NCI-H460 (cell line): ENCODE data around the gene MPPE1.

RAMPAGE:
- cytosol, long total RNA, result no peak
- long total RNA, result no peak
- nucleus, long total RNA, result no peak
Observed at GRCh38 chr18:9941991-9942548, 28.3 kb downstream of the VAPA start.

GRCh38 chr18:9942549-9943311 is 28.9 kb downstream of the VAPA start:
RAMPAGE:
- cytosol, long total RNA, result no peak
- long total RNA, result no peak
- nucleus, long total RNA, result no peak

GRCh38 chr18:9954666-9955926 is 41.3 kb downstream of the VAPA start:
RAMPAGE:
- cytosol, long total RNA, result no peak
- long total RNA, result no peak
- nucleus, long total RNA, result no peak

RAMPAGE:
- cytosol, long total RNA, result no peak
- long total RNA, result no peak
- nucleus, long total RNA, result no peak
Observed at GRCh38 chr18:10010342-10011051, 96.7 kb downstream of the VAPA start.

DNA sequence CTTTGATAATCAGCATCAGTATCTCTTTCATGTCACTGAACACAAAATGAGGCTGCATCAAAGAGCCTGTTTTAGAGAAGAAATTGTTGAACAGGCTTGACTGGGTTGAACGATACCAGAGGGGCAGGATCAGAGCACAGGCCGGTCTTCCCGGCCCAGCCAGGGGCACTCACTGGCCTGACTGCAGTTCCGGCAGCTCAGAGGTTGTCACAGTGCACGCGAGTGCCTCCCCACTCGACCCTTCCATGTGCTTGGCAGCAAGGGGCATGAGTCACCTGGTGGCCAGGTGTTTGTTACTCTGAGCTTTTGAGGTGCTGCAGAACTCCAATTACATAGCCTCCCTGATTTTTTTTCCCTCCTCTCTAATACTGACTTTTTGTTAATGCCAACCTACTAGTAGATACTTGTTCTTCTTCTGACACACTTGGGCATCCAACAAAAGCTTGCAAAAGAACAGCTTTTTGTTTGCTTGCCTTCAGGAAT is 121.6 kb downstream of the VAPA start:
RAMPAGE:
- cytosol, long total RNA, result no peak
- long total RNA, result no peak
- nucleus, long total RNA, result no peak

DNA sequence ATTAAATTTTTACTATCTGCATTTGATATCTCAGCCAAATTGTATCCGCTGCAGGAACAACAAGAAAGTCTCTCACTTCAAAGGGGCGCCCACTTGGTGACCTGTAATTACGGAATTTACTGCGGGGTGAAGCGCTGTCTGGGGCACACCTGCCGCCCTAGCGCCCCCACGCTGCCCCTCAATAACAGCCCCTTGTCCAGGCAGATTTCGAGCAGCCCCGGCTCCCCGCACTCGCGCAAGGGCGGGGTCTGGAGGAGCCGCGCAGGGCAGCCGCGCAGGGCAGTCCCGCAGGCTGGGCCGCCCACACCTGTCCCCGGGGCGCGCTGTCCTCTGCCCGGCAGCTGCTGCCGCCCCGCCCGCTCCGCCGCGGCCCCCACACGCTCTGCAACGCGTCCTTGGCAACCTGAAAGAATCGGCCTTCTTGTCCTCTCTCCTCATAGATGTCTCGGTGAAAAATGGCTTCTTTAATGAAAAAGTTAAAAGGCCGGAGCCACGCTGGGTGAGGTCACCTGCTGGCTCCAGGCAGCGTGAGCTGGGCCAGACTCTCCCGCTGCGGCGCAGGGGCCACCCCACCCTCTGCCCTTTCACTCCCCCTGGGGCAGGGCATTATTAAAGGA is 218.0 kb downstream of the VAPA start:
RAMPAGE:
- cytosol, long total RNA, result no peak
- long total RNA, result no peak
- nucleus, long total RNA, result no peak

DNA sequence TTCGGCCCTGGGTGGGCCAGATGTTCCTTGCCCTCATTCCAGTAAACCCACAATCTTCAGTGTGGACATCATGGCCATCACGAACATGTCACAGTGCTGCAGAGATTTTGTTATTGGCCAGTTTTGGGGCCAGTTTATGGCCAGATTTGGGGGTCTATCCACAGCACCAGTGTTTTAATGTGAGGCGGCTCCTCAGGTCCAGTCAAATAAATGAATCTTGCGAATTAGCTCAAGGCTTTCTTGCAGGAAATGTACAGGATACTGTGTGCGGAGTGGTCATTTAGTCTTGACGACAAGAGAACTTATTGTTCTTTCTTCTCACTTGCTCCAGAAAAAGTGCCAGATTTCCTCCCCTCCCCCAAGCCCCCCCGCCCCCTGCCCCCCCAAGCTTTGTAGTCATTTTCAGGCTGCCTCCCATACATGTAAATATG is 228.6 kb upstream of the APCDD1 start:
RAMPAGE:
- cytosol, long total RNA, result no peak
- long total RNA, result no peak
- nucleus, long total RNA, result no peak

RAMPAGE:
- cytosol, long total RNA, result no peak
- long total RNA, result no peak
- nucleus, long total RNA, result no peak
Observed at GRCh38 chr18:10424322-10425002, 30.0 kb upstream of the APCDD1 start.

GRCh38 chr18:10449935-10450423 is 4.5 kb upstream of the APCDD1 start:
RAMPAGE:
- cytosol, long total RNA, result no peak
- long total RNA, result no peak
- nucleus, long total RNA, result no peak

DNA sequence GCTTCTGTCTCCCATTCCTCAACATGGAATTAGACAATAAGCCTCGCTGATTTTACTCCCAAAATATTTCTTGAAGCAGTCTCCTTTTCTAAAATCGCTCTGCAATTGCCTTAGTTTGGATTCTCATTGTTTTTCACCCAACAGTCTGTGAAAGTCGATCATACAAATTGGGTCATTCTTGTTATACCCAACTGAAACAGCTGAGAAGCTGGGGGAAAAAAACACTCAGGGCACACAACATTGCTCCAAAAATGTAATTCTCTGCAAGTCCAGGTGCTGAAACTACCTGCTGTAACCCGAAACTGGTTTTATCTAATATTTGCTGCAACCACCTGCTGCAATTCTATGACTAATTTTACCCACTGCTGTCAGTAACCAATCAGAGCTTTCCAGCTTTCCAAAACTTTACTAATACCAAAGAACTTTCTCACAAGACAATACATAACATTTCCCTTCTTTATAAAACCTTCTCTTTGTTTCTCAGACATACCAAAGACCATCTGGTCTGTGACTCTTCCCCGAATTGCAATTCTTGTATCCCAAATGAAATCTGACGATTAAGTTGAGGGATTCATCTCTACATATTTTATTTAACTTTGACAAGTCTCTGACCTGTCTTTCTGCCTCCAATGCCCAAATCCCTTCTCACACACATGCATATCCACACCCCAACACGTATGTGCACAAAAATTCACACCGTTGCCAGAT is 198.4 kb downstream of the PIEZO2 start:
RAMPAGE:
- cytosol, long total RNA, result no peak
- long total RNA, result no peak
- nucleus, long total RNA, result no peak

DNA sequence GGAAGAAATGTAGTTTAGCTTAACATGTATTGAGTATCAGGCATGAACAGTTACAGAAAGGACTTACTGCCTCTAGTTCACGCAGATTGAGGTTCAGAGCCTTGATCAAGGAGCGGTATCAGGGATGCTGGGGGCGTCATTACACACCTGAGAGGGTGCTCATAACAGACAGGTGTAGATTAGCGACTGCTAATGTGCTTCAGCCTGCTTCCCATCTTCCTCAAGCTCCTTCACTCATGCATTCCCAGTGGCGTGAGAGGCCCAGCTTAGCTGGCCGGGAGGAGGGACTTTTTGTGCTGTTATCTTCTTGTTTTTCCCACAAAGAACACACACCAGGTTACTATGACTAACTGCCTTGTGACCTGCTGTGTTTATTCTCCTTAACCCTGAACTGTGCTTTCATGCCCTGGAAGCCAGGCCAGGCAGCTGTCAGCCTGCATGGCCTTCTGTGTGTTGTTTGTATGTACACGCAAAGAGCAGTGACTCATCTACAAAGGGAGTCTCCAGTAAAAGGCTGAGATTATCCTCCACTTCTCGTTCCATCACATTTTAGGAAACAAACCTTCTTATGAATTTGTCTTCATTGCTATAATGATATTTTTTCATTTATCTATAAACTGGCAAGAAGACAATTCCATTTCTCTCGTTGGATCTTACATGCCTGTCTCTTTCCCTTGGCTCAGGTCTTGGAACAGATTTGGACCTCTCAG is 143.8 kb downstream of the PIEZO2 start:
RAMPAGE:
- cytosol, long total RNA, result no peak
- long total RNA, result no peak
- nucleus, long total RNA, result no peak

DNA sequence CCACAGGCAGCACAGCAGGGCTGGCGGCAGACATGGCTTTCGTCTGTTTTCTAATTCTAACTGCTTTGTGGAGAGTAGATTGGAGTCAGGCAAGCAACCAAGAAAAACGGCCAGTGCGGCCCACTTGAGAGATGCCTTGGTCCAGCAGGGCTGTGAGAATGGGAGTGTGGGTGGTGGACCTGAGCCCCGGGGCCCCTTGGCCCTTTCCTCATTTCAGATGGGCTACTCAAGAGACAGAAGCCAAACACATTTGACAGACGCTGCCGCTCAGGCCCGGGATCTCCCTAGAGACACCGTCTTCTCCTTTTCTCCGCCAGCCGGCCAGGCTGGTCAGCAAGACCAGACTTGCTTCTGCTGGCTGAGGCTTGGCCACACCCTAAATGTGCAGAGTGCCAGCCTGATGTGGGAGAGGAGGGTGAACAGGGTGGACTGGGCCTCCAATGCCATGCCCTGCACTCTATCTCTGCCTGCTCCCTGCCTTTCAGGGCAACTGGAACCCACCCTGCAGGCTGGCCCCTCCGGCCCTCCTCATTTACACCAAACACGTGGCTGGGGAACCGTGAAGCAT is 19.5 kb upstream of the GNAL start:
RAMPAGE:
- cytosol, long total RNA, result no peak
- long total RNA, result no peak
- nucleus, long total RNA, result no peak

DNA sequence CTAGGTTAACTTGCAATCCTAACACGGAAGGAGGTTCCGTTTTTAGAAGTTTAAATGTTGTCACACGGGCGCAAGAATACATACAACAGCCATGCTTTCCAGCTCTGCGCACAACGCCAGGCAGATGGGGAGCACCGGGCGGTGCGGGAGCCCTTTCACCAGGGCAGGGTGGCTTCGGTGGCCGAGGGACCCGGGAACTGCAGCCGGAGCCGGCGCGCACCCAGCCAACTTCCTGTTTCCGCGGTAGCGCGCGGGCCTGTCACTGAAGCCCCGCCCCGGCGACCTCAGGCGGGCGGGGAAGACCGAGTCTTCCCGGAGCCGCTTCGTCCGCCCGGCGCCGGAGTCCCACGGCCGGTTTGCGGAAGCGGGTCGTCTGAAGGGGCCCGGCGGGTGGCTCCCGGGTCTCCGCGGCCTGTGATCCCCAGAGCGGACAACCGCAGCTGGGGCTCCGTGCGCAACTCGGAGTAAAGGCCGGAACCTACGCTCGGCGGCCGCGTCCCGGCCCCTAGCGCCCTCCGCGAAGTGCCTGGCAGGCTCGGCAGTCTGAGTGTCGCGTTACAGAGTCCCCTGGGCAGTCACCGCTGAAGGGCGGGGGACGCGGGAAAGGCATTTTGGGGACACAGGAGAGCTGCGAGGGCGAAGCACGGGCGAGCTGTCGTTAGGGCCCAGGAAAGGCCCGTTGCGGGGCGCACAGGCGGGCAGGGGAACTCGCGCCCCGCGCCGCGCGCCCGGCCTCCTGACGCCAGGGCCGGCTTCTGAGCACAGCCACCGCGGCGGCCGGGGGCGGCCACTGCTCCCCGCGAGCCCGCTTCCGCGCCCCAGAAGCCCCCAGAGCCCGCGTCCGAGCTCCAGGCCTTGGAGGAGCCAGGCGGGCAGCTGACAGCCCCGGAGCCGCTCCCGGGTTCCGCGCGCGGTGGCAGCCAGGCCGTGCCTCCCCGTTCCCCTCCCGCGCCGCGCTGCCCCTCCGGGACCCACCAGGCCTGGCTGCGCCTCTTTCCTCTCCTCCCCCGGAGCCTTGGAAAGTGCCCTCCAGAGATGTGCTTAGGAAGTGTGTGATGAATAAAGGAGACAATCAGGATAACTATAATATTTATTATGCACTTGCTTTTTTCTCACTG is at the start of gene MPPE1:
MPPE1 (minus strand) TSS at position 201 of the 1,118 bp plus-strand sequence.
RAMPAGE:
- cytosol, long total RNA, result start-site peak on the minus strand centred at position 190 of the sequence, 23 bp wide, 139 and 136 reads in 2 replicates
- long total RNA, result no peak
- nucleus, long total RNA, result no peak

DNA sequence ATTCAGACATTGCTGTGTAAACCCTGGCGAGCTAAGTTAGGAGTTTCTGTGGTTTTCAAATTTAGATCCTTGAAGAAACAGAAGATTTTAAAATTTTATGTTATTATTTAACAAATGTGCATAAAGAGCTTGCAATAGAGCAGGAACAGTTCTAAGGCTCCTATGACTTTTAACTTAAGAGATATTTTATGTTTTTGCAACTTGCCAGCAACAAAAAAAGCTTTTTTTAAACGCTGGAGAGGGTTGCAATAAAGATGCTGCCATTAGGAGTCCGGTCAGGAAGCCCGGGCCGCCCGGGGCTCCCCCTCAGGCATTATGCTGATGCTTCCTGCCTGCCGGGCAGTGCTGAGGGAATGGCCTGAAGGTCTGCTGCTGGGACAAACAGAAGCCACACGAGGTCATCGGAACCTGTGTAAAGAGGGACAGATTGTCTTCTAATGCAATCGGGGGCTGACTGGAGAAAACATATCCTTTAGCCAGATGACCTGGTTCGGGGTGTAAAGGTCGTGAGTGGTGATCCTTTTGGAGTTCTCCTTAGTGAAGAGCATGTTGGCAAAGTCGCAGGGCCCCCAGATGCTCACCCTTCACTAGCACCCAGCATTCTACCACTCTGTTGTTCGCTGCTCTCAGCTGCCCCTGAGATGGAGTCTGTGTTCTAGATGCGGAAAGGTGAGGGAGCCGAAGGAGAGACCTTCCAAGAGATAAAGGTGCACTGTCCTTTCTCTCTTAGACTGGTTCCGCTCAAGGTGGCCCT is 2.3 kb downstream of the IMPA2 start:
RAMPAGE:
- cytosol, long total RNA, result no peak
- long total RNA, result no peak
- nucleus, long total RNA, result no peak

RAMPAGE:
- cytosol, long total RNA, result no peak
- long total RNA, result no peak
- nucleus, long total RNA, result no peak
Observed at GRCh38 chr18:11994223-11995490, 13.3 kb downstream of the IMPA2 start.

GRCh38 chr18:11995491-11996167 is 14.3 kb downstream of the IMPA2 start:
RAMPAGE:
- cytosol, long total RNA, result no peak
- long total RNA, result no peak
- nucleus, long total RNA, result no peak

RAMPAGE:
- cytosol, long total RNA, result no peak
- long total RNA, result no peak
- nucleus, long total RNA, result no peak
Observed at GRCh38 chr18:11998300-11998670, 17.0 kb downstream of the IMPA2 start.

DNA sequence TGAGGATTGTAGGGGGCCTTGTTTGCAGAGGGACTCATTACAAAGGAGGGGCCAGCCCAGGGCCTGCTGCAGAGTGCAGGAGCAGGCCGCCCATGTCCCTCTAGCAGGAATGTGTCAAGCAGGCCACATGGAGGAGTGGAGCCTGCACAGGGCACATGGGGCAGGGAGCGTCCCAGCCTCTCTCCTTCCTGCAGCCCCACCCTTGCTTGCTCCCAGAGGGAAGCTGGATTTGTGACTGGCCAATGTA is 27.5 kb downstream of the IMPA2 start:
RAMPAGE:
- cytosol, long total RNA, result no peak
- long total RNA, result no peak
- nucleus, long total RNA, result no peak

RAMPAGE:
- cytosol, long total RNA, result no peak
- long total RNA, result no peak
- nucleus, long total RNA, result no peak
Observed at GRCh38 chr18:12067053-12067467, 26.6 kb upstream of the ANKRD62 start.

RAMPAGE:
- cytosol, long total RNA, result no peak
- long total RNA, result no peak
- nucleus, long total RNA, result no peak
Observed at GRCh38 chr18:12325516-12326615, 17.8 kb downstream of the TUBB6 start.